ENCODE measurements around a stretch of chr10.

GRCh38 chr10:114966920-114967504 lies 29.0 kb downstream of the TRUB1 start:
- PRO-cap, 2 experiments: no peak in any of the 2 experiments

DNA sequence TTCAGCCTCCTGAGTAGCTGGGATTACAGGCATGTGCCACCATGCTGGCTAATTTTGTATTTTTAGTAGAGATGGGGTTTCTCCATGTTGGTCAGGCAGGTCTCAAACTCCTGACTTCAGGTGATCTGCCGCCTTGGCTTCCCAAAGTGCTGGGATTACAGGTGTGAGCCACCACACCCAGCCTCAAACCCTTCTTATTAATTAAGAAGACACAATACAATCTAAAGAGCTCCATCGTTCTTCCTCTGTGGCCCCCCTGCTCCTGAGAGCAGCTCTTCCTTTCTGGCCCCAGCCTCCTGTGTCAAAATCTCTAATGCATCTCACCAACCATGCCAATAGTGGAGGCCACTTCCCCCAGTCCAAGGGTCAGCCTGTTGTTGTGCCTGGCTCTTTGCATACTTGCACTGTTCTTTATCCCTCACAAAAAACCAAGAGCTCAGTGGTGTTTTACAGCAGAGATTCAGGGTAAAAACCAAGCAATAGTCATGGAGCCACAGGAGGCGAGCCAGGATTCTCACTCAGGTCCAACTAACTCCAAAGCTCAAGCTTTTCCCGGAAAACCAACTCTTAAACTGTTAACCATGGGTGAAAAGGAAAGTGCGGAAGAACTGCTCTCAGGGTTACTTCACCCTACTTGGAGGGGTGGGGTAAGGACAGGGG lies 190.3 kb downstream of the GFRA1 start:
- PRO-cap, 2 experiments: no peak in any of the 2 experiments

GRCh38 chr10:116193981-116194268 lies 79.1 kb downstream of the GFRA1 start:
- PRO-cap, 2 experiments: no peak in any of the 2 experiments

DNA sequence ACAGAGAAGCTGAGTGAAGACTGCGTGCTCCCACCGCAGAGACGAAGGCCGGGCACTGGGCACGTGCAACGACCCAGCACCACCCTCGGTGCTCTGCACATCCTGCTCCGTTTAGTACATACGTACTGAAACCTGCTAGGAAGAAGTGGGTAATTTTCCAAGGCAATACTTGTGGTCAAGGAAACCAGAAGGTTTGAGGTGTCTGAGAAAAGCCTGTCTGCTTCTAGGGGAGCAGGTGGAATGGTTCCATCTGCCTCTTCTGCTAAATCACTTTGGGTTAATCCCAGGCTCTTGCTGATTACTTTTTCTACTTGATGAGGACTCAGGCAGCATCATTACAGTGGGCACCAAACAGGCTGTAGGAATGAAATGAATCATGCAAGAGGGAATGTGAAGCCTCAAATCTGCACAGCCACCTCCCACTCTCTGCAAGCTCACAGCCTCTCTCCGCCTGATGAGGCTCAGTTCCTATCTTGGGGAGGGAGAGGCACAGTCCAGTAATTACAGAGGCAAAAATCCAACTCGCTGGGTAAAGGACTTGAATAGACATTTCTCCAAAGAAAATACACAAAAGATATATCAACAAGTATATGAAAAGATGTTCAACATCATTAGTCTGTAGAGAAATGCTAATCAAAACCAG lies 34.1 kb downstream of the HSPA12A start:
- PRO-cap, 2 experiments: no peak in any of the 2 experiments

GRCh38 chr10:116947498-116948201 lies 57.3 kb downstream of the SHTN1 start:
- PRO-cap, 2 experiments: no peak in any of the 2 experiments

DNA sequence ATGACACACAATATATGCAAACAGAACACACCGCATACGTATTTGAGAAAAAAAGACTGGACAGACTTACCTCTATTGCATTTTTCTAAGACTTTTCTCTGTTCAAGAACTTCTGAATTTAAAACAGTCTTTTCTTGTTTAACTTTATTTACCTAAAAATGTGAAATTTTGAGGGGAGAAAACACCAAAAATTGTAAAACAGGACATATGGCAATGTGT lies 56.2 kb downstream of the SHTN1 start:
- PRO-cap, 2 experiments: no peak in any of the 2 experiments

- PRO-cap, 2 experiments: no peak in any of the 2 experiments
Measured at GRCh38 chr10:117167718-117167958, 29.6 kb upstream of the VAX1 start.

DNA sequence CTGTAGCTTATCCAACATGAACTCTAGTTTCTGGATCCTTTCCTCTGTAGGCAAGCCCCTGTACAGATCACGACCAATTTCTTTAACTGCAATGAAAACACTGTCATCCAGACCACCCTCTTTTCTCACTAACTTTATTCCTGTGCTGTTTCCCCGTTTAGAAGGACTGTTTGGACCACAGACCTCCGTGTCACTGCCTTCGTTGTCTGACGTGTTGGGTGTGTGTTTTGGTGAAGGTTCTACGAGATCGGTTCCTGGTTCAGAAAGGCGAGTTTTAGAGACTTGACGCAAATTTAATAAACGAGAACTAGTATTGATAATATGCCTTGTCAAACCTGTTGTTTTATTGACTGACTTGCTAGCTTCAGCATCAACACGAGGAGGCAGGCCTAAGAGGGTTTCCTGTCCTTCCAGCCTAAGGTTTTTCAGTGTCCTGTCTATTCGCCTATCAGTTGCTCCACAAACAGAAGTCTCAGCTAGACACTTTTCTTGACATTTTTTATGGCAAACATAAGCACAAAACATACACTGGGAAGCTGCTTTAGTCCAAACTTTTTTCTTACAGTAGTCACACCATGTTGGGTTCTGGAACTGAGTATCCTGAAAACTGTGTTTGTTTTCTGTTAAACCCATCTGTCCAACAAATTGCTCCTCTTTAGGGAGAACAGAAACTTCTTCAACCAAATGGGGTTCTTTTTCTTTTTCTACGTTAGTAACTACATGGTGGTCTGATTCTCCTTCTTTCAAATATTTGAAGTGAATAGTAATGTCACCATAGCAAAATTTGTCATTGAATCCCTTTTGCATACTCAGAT lies 42.9 kb downstream of the SLC18A2 start:
- PRO-cap, 2 experiments: no peak in any of the 2 experiments

- PRO-cap, 2 experiments: peak in 2 of 2 experiments; most common minus-strand start chr10:117376028 (in 2)
Measured at GRCh38 chr10:117375861-117376224, 603 bp upstream of the PDZD8 start.

GRCh38 chr10:117470042-117470379 lies 72.5 kb upstream of the EMX2 start:
- PRO-cap, 2 experiments: no peak in any of the 2 experiments

DNA sequence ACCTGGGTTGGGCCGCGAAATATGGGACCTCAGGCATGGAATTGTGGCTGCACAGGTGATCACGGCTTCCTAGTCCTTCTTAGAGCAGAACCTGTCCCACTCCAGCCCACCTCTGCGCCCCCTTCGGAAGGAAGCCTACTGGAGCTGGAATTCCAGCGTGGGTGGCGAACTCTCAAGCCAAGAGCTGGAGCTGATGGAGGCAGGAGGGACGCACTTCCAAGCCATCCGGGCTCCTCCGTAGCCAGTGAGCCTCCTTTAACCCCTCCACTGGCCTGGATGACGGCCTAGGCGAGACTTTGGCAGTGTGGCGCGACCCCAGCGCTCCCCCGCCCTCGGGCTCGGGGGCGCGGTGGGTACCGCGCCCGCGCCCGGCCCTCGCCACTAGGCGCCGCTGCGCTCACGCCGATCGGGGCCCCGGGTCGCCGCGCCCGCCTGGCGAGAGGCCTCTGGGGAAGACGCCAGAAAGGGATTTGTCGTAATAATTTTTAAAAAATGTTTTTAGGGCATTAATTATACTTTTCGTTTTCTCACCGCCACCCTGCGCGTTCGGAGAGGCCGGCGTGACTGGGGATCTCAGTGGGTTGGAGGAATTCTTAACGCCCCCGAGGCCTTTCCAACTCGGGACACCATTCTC lies 5.1 kb upstream of the EMX2 start:
- PRO-cap, 2 experiments: no peak in any of the 2 experiments

DNA sequence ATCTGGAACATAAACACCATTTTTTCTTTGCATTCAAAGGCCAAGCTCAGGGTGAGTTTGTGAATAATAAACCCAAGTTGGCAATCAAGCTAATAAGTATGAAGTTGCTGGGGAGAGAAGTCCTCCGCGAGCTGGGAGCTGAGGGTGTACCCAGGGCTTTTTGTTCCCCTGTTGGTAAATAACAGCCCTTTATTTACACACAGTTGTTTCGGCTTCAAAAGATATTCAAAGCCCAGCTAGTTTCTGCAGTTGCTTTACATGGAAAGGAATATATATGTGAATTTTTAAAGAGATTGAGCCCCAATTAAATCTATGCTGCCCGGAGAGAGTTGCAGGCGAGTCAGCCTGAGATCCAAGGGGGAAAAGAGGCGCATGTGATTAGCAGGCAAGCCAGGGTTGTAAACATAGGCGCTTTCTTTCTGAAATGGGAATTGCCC lies 70.3 kb downstream of the FAM204A start:
- PRO-cap, 2 experiments: no peak in any of the 2 experiments

- PRO-cap, 2 experiments: no peak in any of the 2 experiments
Measured at GRCh38 chr10:119100659-119101134, 3.2 kb upstream of the DENND10 start.

DNA sequence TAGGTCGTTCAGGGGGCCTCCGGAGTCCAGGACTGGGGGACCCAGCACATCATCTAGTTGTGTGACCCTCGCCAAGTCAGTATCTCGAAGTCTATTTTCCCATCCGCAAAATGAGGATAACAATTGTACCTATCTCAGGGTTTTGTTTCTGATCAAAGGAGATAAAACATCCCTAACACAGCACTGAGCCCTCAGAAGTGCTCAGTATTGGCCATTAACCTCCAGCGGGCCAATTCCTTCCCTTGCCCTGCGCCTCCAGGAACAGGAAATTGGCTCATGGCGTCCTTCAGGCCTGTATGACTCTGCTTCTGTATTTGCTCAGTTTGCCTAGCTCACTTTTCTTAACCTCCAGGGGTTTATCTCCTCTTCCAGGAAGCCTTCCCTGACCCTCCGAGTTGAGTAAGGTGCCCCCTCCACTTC lies 897 bp upstream of the SFXN4 start:
- PRO-cap, 2 experiments: no peak in any of the 2 experiments

DNA sequence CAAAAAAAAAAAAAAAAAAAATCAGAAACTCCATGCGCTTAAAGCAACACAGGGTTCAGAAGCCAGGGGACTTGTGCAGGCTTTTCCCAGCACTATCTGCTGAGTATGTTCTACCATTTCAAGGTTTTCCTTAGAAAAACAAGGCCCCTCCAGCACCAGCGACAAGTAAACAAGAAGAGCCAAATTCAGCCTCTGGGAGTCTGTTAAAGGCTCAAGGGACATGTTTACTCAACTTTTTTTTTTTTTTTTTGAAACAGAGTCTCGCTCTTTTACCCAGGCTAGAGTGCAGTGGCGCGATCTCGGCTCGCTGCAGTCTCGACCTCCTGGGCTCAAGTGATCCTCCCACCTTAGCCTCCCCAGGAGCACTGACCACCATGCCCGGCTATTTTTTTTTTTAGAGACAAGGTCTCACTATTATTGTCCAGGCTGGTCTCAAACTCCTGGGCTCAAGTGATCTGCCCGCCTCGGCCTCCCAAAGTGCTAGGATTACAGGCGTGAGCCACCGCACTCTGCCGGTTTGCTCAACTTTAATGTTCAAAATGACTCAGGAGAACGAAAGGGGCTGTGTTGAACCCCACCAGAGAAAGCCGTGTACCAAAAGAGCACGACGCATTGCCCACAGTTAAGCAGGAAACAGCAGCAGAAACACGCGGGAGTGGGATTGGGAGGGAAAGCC lies 825 bp downstream of the PRDX3 start:
- PRO-cap, 2 experiments: no peak in any of the 2 experiments

- PRO-cap, 2 experiments: no peak in any of the 2 experiments
Measured at GRCh38 chr10:119211770-119212548, 4.6 kb downstream of the GRK5 start.

DNA sequence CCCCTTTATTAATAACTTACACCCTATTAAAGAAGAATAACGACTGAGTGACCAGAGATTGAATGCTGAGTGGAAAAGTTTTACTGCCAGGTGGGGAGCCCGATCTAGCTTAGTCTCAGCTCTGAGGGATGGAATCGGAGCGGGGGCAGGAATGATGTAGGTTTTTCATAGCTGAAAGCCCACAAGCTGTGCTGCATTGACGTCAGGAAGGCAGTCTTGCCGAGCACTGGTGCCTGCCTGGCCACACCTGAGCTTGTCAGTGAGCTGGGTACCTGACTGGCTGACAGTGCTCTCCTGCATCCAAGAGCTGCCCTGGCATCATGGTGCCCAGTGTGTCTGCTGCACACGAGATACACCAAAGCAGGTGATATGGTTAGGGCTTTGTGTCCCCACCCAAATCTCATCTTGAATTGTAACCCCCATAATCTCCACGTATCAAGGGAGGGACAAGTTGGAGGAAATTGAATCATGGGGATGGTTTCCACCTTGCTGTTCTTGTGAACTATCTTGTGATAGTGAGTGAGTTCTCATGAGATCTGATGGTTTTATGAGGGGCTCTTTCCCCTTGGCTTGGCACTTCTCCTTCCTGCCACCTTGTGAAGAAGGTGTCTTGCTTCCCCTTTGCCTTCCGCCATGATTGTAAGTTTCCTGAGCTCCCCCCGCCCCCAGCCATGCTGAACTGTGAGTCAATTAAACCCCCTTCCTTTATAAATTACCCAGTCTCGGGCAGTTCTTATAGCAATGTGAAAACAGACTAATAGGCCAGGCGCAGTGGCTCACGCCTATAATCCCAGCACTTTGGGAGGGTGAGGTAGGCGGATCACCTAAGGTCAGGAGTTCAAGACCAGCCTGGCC lies 35.1 kb downstream of the GRK5 start:
- PRO-cap, 2 experiments: no peak in any of the 2 experiments

DNA sequence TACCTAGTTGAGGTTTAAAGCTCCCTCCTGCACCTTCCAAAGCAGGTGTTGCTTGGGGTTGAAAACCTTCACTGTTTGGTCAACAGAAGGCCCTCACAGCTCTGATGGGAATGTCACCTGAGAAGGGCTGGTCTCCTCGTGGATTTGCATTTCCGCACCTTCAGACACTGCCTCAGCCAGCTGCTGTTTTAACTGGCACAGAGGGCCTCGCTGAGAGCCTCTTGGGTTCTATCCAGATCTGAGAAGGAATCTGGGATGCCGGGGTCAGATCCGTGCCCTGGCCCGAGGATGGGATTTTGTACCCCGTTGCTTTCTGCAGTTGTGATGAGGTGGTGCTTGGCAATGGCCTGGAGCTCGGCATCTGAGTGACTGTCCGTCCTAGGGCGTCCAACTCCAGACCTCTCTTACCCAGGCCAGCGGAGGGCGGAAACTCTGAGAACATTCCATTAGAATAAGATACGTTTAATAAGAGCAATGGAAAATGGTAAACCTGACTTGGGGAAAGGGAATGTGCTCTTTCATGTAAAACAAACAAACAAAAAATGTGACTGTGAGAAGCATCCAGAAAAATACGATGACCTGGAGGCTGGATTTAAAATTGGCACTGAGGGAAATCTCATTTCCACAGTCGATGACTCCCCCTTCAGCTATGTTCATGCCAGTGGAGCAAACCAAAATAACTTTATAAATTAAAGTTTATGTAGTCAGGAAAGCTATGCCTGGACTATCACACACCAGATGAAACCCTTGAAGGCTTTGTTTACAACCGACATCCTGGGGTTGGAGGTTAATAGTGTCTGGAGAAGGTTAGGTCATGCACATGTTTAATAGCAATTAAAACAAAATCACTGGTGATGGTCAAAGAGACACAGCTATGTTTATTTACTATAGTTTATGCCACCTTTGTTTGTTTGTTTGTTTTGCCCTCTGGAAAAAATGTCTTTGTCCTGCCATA lies 39.6 kb downstream of the GRK5 start:
- PRO-cap, 2 experiments: no peak in any of the 2 experiments

- PRO-cap, 2 experiments: no peak in any of the 2 experiments
Measured at GRCh38 chr10:119346205-119346837, 138.9 kb downstream of the GRK5 start.

DNA sequence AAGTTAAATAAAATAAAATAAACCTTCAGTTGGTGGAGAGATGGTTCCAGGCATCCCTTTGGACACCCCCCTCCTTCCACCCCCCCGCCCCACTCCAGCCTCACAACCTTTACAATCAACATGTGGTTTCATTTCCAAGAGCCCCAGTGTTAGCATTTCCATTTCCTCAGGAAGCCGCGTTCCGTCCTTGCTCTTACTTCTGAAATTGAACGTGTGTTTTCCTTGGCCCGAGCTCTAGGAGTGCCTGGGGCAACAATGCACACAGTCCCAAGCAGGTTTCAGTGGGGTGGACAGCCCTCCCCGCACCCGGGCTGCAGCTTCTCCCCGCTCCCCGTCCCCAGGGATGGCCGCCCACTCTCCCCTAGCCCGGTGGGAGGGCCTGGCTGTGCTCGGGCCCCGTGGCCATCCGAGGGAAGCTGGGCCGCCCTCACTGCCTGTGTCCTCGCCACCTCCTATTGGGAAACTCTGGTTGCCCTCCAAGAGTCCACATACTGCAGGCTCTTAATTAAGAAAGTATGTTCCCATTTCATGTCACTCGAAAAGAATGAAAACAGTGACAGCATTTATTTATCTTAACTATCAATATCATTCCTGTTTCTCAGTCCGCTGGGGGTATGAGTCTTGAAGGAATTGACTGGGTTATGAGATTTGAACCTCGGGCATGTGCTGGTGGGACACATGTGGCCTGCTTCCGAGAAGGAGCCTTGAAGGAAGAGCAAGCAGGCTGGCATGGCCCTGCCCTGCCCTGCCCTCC lies 163.7 kb downstream of the GRK5 start:
- PRO-cap, 2 experiments: no peak in any of the 2 experiments

Measured in heart right ventricle (tissue), 2 donors.